Hair follicle dermal papilla cell (primary cell): Measurements from ENCODE around the gene OR4N4C.

DNA sequence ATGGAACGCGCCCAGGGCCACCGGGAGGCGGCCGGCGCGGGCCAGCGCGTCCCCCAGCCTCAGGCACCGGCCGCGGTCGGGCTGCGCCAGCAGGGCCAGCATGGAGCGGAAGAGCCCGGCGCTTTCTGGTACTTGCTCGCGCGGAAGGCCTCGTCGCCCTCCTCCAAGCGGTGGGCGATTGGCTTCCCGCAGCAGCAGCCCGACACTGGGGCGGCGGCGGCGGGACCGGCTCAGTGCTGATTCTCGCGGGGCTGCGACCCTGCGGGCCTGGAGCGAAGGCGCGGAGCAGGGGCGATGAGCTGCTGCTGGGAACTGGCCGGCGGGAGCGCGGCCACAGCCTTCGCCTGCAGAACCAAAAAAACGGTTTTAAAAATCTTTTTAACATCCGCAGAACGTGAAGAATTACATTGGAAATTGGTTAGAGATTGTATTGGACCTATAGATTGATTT is 95.3 kb downstream of the POTEB3 start:
- CAGE, long polyA plus RNA: no peak

DNA sequence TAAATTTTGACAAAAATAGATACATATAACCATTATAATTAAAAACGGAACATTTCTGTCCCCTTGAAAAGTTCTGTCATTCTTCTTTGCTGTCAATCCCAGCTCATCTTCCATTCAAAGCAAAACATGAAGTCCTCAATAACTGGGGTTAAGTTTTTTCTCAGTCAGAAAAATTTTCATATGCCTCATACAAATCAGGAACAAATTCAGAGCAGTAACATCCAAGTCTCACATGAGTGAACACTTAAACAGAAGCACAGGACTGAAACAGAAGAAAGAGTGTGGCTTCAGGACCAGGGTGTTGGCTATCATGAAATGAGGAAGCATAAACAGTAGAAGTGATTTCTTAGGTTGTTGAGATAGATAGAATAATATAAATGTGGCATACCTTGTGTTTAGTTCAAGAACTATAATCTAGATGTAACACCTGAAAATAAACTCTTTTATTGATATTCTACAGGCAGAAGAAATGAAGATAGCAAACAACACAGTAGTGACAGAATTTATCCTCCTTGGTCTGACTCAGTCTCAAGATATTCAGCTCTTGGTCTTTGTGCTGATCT is at the start of gene OR4N4C:
TSS of gene OR4N4C (plus strand) at position 379 of the 563 bp plus-strand sequence.
- CAGE, long polyA plus RNA: no peak

- CAGE, long polyA plus RNA: no peak
Observed at GRCh38 chr15:22572887-22573274, 114.2 kb downstream of the GOLGA6L22 start.

DNA sequence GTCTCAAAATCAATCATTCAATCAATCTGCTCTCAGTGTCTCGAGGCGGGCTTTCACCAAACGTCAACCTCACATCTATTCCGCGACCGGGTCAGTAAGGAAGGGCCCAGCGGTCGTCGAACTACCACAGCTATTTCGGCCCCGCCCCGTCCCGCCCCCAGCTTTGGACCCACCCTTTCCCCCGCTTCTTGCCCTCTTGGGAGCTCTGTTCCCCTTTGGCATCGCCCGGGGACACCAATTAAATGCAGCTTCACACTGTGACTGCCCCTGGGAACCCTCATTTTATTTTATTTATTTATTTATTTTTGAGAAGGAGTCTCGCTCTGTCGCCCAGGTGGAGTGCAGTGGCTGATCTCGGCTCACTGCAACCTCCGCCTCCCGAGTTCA is 1.0 kb upstream of the NIPA2 start:
- CAGE, long polyA plus RNA: no peak

DNA sequence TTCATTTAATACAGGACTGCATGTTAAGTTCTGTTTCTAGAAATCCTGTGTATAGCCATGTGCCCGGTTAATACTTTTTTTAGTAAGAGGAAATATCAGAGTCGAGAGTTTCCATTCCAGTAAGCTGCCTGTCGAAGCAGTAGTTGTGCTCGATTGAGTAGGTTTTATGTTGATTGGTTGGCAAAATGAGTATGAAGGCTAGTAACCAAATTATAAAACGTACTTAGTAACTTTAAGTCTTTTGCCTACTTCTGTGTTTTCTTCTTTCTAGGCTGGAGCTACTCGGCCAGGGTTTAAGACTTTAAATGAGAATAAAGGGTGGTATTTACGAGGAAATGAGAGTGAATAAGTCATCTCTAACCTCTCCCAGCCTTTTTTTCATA is 909 bp downstream of the NIPA2 start:
- CAGE, long polyA plus RNA: no peak

DNA sequence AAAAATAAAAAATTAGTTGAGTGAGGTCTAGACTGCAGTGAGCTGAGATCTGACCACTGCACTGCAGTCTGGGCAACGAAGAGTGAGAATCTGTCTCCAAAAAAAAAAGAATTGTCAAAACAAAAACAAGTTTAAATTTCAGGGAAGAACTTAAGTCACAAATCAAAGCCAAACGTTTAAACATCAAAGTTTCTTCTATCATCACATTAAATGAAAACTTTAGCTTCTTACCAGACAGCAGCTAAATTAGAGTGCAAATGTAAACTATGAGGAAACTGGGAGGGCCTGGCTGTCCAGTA is 12.5 kb downstream of the TUBGCP5 start:
- CAGE, long polyA plus RNA: no peak

DNA sequence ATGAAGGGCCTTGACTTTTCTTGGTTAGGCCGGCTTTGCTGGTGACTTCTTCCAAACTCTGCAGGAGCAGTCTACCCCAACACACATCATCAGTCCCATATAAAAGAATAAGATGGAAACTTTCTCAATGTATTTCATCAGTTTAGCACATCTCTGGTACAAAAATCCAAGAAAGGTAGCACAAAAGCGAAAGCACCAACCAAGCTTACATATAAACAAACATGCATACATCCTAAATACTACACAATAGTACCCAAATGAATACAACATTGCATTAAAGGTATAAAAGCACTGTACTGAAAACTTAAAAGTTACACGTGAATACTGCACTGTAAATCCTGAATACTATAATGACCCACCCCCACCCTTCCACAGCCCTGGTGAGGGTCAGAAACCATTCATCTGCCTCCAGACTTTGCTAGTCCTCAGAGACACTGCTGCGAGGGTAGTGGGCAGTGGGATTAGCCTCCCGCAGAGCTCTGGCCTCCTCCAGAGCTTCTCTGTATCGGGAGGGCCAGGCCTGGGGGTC is 1.2 kb downstream of the NDN start:
- CAGE, long polyA plus RNA: no peak

- CAGE, long polyA plus RNA: no peak
Observed at GRCh38 chr15:24477256-24477938, 198.2 kb upstream of the NPAP1 start.

DNA sequence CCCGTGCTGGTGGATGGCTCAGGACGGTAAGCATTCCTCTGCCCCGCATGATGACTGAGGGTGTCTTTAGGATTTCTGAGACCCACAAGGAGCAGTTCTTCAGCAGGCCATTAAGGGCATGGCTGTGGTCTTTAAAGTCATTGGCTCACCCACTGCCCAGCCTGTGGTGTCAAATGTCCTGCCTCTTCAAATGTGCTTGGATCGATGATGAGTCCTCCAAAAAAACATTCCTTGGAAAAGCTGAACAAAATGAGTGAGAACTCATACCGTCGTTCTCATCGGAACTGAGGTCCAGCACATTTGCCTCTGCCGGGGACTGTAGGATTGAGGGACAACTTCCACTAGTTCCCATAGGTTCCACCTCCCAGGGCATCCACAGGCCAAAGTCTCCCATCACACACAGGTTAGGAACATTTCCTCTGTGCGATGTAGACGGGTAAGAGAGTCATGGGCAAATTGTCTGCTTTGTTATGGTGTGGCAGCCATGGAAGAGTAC is 115.5 kb downstream of the SNRPN start:
- CAGE, long polyA plus RNA: no peak

- CAGE, long polyA plus RNA: no peak
Observed at GRCh38 chr15:25439136-25439442, 265 bp upstream of the UBE3A start.

- CAGE, long polyA plus RNA: no peak
Observed at GRCh38 chr15:25718040-25718720, 144.9 kb downstream of the ATP10A start.

GRCh38 chr15:25804014-25804942 is 58.8 kb downstream of the ATP10A start:
- CAGE, long polyA plus RNA: no peak

- CAGE, long polyA plus RNA: no peak
Observed at GRCh38 chr15:25849175-25849968, 13.8 kb downstream of the ATP10A start.

DNA sequence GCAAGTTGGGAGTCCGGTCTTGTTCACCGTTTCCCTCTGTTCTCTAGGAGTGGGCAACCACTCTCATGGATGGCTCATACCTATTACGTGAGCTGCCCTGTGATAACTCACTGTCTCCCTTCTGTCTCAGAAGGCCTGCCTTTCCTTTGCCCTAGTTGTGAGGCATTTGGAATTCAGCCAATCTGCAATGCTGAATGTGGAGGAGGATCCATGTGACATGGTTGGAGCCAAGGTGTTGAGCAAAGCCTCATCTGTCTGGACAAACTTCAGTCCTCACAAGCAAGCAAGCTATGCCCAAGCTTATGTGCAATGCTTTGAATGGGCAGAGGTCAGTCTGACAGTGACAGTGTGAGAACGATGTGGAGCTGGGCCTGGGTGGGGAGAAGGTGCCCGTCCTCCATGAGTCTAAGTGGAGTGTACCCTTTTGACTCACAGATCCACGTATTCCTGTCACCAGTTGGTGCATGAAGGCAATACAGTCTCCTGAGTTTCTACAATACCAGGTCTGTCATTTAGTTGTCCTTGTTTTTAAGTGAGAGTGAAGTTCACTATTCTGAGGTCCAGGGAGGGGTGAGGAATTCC is 37.9 kb upstream of the ATP10A start:
- CAGE, long polyA plus RNA: no peak

GRCh38 chr15:25971101-25971574 is 108.0 kb upstream of the ATP10A start:
- CAGE, long polyA plus RNA: no peak

GRCh38 chr15:26772492-26772953 is 343 bp downstream of the GABRB3 start:
- CAGE, long polyA plus RNA: no peak

GRCh38 chr15:27054387-27054923 is 83.5 kb downstream of the GABRG3 start:
- CAGE, long polyA plus RNA: no peak

DNA sequence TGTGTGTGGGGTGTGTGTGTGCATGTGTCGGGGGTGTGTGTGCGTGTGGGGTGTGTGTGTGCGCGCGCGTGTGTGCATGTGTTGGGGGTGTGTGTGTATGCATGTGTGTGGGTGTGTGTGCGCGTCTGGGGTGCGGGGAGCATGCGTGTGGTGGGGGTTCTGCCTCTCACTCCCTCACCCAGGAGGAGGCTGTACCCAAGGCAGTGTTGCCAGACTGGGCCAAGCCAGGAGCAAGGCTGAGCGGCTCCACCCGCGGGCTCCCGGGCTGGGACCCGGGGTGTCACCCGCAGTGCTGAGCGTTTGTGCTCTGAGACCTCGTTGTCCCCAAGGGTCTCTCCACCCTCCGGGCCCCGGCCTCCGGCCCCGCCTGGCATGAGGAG is 7.1 kb upstream of the OCA2 start:
- CAGE, long polyA plus RNA: no peak

DNA sequence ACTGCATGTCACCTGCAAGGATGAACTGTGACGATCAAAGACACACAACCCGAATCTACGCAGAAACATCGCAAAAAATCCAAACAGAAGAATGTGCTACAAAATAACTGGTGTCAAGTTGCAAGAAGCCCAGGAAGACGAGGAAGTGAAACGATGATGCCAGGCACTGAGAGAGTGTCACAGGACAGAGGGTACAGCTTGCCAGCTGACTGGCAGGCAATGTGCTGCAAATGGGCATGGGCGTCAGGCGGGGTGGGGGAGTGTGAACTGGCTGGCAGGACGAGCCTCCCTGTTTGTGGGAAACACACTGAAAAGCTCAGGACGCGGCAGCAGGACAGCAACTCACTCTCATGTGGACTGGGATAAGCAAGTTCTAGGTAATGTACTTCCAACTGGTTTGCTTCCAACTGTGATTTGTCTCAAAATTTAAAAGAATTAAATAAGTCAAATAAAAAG is 28.9 kb upstream of the OCA2 start:
- CAGE, long polyA plus RNA: no peak

GRCh38 chr15:28737538-28738260 is 25.5 kb upstream of the GOLGA8M start:
- CAGE, long polyA plus RNA: no peak